Psoas muscle (tissue), 2 donors: ENCODE measurements around a stretch of chr10.

DNA sequence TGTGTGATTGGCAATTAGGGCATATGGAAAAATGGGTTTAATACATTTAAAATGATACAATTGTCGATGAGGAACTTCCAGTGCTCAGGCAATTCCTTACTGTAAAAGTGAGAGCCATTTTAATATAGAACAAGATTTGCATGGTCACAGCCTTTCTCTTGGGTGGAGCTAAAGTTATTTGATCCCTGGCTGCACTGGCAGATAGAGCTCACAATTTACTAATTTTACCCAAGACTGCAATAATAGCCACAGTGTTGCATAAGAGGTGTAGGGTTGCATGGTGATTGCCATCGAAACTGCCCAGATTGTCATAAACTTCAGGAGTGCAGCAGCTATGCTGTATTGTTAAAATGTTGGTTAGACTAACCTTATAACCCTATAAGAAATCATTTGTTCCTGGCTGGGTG lies 49.9 kb downstream of the VCL start:
- PRO-cap, 2 experiments: peak in 1 of 2 experiments; most common plus-strand start position 303 of the sequence (in 1)

- PRO-cap, 2 experiments: no peak in any of the 2 experiments
These were observed 32.4 kb downstream of the AP3M1 start for GRCh38 chr10:74118043-74118819.

- PRO-cap, 2 experiments: no peak in any of the 2 experiments
These were observed 1.4 kb downstream of the ADK start for GRCh38 chr10:74152388-74152949.

- PRO-cap, 2 experiments: no peak in any of the 2 experiments
These were observed 2.1 kb downstream of the ADK start for GRCh38 chr10:74153154-74153555.

GRCh38 chr10:74348700-74349167 lies 197.7 kb downstream of the ADK start:
- PRO-cap, 2 experiments: no peak in any of the 2 experiments

DNA sequence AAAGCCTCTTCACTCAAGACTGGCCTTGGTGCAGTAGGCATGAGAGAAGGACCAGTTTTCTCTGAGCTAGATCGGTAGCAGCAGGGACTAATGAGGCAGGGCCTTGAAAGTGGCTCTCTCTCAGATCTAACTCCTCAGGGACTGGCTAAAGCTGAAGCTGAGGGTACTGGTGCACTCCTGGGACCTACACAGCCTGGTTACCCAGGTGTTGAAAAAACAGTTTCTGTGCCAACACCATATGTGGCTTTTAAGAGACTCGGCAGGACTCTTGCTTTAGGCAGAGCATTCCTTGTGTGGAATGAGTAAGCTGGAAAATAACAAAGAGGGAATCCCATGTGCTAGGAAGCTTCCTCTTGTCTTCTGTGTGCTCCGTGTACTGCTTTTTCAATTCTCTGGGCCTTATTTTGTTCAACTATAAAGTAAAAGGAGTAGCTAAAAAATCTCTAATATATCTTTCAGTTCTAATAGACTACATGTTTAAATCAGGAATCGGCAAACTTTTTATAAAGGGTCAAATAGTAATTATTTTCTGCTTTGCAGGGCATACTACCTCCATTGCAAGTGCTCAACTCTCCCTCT lies 186.2 kb upstream of the KAT6B start:
- PRO-cap, 2 experiments: no peak in any of the 2 experiments

- PRO-cap, 2 experiments: no peak in any of the 2 experiments
These were observed 2.3 kb upstream of the KAT6B start for GRCh38 chr10:74823864-74824786.

GRCh38 chr10:74825772-74826128 lies 650 bp upstream of the KAT6B start:
- PRO-cap, 2 experiments: peak in 2 of 2 experiments; most common plus-strand start chr10:74825931 (in 2); most common minus-strand start chr10:74825849 (in 1)

GRCh38 chr10:74827003-74827619 lies 711 bp downstream of the KAT6B start:
- PRO-cap, 2 experiments: no peak in any of the 2 experiments

- PRO-cap, 2 experiments: no peak in any of the 2 experiments
These were observed 43.3 kb downstream of the KAT6B start for GRCh38 chr10:74869689-74870122.

DNA sequence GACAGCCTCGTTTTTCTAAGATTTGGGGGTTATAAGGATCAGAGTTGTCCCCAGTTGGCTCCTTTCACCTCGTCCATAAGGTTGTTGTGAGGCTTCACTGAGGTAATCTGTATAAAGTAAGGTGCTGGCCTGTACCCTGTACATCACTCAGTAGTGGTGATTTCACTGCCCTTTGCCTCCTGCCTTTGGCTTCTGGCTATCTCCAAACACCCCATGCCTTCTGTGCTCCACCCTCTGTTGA lies 54.8 kb downstream of the KAT6B start:
- PRO-cap, 2 experiments: no peak in any of the 2 experiments

GRCh38 chr10:74923723-74924187 lies 97.4 kb downstream of the KAT6B start:
- PRO-cap, 2 experiments: no peak in any of the 2 experiments

- PRO-cap, 2 experiments: no peak in any of the 2 experiments
These were observed 51.5 kb downstream of the DUSP29 start for GRCh38 chr10:75021692-75022557.

DNA sequence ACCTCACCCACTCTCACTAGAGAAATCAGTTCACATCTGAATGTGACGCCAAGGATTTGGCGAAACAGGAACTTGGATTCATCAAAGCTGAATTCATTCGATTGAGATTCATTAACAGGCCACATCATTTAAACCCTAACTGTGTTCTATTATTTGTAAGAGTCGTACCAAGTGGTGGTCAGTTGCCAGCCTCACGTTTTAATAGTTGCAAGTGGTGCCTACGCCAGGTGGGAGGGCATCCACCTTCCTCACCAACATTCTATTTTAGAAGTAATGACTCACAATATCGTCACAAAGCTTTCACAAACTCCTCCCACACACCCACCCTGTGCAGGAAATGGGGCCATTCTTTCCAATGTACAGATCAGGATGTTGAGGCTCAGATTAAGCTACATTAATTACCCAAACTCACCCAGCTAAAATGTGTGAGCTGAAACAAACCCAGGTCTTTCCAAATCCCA lies 39.4 kb downstream of the DUSP29 start:
- PRO-cap, 2 experiments: no peak in any of the 2 experiments

- PRO-cap, 2 experiments: no peak in any of the 2 experiments
These were observed 252 bp downstream of the DUSP13 start for GRCh38 chr10:75099111-75099408.

- PRO-cap, 2 experiments: peak in 2 of 2 experiments; most common plus-strand start chr10:75109267 (in 1); most common minus-strand start chr10:75109097 (in 1)
These were observed 2.5 kb upstream of the SAMD8 start for GRCh38 chr10:75108956-75109430.

DNA sequence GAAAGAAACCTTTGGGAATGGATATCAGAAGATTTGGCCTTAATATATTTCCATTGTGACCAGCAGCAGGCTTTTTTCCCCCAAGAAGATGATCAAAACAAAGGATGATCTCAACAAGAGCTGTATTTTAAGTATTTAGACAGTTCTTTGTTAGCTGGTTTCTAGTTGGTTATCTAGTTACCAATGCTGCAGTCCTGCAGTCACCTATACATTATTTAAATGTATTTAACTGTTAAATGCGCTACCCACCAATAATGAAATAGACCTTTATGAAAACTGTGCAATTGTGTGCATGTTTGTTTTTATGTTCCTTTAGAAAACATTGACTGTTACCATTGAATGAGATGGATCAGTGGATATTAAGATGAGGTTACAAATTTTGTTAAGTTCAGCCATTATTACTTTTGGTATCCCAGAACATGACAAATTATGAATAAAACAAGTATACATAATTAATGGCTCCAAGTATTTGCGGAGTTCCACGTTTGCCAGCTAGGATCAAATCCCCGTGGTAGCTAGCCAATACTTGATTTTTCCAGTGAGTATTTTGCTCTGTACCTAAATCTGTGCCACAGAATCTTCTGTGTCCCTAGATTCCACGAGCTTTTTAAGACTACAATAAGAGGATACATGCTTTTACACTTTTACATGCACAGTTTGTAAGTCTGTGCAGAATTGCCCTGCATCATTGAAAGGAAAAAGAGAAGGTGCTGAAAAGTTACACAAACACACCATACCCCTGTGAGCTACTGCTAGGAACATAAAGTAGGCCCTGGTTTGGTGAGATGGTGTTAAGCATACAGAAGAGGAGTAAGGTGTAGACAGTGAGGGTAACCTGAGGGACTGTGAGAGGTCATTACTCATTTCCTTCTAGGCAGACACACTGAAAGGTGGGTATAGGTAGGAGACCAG lies 4.5 kb downstream of the COMTD1 start:
- PRO-cap, 2 experiments: no peak in any of the 2 experiments

DNA sequence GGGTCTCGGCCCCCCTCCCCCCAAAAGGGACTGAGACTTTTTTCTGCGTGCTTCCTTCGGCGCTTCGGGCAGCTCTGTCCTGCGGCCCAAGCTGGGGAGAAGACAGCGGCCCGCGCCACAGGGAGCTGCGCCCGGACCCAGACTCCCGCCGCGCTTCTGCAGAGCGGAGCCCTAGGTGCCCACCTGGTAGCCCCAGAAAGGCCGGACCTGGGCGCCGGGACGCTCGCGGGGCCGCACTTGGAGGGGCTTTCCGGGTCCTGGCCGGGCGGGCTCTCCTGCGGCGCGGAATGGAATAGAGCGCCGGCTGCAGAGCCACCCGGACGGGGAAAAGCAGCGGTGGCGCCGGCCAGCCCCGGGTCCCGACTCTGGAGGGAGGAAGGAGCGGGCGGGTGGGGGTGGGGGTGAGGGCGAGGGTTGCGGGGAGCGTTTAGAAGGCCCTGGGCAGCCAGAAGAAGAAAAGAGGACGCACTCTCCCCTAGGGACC lies 4.7 kb downstream of the ZNF503 start:
- PRO-cap, 2 experiments: no peak in any of the 2 experiments

DNA sequence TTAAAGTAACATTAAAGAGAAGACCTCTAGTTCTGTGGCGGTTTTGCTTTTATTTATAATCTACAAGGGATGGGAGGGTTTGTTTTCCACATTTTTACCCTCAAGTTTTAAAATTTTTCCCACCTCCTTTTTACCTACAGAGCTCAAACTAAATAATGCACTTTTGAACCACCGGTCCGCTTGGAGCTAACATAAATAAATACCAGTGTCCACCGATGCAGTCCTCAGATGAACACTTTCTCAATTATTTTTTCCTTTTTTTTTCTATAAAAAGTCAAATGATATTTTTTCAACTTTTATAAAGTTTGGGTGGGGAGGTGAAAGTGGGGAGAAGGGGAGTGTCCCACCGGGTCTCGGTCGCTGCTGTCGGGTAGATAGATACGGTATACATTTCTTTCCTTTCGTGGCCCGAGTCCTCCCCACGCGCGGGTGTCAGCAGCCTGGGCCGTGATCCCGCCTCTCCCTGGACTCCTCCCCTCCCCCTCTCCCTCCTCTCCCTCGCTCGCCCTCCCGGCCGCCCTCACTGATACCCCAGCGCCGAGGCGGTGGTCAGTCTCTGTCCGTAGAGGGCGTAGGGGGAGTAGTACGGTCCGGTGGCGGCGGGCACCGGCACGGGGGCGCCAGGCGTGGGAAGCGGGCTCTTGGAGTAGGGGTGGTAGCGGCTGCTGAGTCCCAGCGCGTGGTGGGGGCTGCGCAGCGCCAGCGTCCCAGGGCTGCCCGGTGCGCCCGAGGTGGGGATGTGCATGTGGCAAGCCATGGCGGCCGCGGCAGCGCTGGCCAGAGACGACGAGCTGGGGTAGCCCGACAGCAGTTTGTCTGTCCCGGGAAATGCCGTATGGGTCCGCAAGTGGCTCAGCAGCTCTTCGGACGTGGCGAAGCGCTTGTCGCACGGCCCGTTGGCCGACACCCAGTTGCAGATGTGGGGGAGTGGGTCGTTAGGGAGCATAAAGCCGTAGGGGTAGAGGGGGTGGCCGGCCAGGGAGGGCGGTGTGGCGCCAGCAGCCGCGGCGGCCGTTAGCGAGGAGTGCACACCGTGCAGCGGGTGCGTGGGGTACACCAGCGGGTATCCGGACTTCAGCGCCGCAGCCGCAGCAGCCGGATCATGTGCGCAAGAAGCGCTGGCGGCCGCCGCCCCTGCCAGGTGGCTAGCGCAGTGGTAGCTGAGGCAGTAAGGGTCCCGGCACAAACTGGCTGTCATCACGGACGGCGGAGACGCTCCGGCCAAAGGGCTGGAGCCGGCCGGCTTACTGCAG lies 2.9 kb downstream of the ZNF503 start:
- PRO-cap, 2 experiments: no peak in any of the 2 experiments

- PRO-cap, 2 experiments: peak in 2 of 2 experiments; most common plus-strand start chr10:75400138 (in 2)
These were observed 1.8 kb downstream of the ZNF503 start for GRCh38 chr10:75399716-75400283.